Smooth muscle cell (in vitro differentiated cells): ENCODE results near the gene BDNF.

- RAMPAGE, long total RNA = no peak
Observed at GRCh38 chr11:27514438-27514942, 7.9 kb upstream of the LIN7C start.

- RAMPAGE, long total RNA = no peak
Observed at GRCh38 chr11:27699998-27701111, at the start of gene BDNF. TSS of gene BDNF (minus strand) at chr11:27700455.

DNA sequence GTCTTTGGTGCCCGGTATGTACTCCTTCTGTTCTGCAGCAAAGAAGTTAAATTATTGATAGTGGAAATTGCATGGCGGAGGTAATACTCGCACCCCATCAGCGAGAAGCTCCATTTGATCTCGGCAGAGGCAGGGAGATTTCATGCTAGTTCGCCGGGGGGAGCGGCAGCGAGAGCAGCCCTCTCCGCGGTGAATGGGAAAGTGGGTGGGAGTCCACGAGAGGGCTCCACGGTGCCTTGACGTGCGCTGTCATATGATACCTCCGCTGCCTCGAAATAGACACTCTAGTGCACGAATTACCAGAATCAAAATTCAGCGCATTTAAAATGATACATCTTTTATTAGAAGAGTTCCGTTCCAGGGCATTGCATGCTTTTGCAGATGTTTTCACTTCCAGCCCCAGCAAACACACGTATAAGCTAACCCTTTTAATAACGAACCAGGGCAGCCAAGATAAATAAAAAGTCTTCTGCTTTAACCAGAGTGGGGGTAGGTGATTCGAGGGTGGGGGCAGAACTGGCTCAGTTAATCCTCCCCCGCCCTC is 1.2 kb upstream of the BDNF start:
- RAMPAGE, long total RNA = no peak

GRCh38 chr11:27718848-27719609 is 18.8 kb upstream of the BDNF start:
- RAMPAGE, long total RNA = no peak

- RAMPAGE, long total RNA = no peak
Observed at GRCh38 chr11:28157754-28158174, 49.6 kb downstream of the METTL15 start.

- RAMPAGE, long total RNA = no peak
Observed at GRCh38 chr11:30342453-30343339, 19.8 kb downstream of the ARL14EP start.

DNA sequence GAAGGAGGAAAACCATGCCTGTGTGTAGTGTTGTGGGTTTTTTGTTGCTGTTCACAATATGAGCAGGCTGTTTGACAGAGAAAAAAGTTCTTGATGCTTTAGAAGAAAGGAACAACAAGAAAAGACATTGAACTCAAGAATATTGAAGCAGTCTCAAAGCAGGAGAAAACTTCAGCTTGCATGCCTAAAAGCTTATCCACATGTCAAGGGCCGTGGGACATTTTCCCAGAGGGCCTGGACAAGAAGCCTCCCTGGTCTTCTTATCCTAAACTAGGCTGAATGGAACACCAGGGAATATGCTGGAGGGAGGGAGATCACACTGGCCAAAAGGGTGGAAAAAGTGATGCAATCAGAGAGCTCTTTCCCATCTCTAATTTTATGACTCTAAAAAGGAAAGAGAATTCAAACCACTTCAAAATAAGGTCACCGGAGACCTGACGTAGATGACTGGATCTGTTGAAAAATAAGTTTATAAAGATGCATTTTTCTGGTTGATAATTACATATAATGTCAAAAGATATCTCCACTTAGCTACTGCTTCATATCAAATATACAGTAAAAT is 107.2 kb downstream of the MPPED2 start:
- RAMPAGE, long total RNA = no peak

DNA sequence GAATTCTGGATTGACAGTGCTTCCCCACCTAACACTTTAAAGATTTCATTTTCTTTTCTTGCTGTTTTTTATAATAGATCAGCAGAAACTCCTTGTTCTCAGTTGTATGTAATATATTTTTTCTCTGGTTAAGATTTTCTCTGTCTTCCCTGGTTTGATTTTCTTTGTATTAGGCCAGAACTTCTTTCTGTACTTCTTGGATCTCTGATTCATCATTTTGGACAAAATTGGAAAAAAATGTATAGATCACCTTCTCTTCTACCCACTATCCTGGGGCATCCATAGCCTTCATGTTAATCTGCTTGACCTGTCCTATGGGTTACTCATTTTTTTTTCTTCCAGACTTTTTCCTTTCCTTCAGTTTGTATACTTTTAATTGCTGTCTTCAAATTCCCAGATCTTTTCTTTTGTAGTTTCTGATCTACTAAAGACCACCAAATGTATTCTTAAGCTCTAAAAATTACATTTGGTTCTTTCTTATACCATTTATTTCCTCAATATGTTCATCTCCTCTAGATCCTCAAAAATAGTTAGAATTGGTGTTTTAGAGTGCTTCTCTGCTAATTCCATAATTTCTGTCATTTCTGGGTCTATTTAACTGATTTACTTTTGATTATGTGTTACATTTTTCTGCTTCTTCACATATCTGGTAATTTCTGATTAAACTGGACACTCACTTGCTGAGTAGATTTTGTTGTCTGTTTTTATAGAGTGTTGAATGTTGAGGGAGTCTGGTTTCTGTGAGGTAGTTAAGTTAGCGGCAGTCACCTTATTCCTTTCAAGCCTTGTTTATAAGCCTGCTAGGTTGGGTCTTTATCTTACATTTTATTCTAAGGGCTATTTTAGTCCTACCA is 69.5 kb downstream of the DNAJC24 start:
- RAMPAGE, long total RNA = no peak

DNA sequence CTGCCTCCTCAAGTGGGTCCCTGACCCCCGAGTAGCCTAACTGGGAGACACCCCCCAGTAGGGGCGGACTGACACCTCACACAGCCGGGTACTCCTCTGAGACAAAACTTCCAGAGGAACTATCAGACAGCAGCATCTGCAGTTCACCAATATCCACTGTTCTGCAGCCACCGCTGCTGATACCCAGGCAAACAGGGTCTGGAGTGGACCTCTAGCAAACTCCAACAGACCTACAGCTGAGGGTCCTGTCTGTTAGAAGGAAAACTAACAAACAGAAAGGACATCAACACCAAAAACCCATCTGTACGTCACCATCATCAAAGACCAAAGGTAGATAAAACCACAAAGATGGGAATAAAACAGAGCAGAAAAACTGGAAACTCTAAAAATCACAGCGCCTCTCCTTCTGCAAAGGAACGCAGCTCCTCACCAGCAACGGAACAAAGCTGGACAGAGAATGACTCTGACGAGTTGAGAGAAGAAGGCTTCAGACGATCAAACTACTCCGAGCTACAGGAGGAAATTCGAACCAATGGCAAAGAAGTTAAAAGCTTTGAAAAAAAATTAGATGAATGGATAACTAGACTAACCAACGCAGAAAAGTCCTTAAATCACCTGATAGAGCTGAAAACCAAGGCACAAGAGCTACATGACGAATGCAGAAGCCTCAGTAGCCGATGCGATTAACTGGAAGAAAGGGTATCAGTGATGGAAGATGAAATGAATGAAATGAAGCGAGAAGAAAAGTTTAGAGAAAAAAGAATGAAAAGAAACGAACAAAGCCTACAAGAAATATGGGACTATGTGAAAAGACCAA is 69.5 kb downstream of the PAX6 start:
- RAMPAGE, long total RNA = no peak

DNA sequence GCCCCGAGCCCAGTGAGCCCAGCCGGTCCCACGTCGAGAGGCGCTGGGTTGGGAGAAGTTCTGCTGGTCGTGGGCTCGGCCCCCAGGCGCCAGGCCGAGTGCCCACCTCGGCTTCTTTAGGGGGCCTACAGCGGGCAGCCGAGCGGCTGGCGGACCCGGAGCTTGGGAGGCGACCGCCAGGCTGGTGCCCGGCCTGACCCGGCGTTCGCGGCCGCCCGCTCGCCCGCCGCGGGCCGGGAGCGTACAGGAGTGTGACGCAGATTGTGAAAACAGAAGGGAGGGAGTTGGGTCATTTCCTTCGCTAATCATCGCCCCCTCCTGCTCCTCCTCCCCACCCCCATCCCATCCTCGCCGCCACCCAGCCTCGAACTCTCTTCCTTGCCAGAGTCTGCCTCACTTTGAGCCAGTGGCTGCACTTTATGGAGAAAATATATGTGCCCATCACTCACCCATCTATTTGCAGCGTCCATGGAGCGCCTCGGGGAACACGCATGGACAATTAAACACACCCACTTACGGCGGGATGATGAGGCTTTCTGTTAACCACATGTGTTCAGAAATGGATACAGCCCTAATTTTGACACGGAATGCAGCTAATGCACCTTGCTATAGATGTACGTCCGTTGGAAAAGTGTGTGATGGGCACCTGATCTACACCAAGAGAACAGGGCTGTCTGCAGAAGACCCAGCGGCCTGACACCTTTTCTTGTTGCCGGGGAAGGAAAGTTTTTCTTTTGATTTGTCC is 16.1 kb upstream of the PAX6 start:
- RAMPAGE, long total RNA = no peak

DNA sequence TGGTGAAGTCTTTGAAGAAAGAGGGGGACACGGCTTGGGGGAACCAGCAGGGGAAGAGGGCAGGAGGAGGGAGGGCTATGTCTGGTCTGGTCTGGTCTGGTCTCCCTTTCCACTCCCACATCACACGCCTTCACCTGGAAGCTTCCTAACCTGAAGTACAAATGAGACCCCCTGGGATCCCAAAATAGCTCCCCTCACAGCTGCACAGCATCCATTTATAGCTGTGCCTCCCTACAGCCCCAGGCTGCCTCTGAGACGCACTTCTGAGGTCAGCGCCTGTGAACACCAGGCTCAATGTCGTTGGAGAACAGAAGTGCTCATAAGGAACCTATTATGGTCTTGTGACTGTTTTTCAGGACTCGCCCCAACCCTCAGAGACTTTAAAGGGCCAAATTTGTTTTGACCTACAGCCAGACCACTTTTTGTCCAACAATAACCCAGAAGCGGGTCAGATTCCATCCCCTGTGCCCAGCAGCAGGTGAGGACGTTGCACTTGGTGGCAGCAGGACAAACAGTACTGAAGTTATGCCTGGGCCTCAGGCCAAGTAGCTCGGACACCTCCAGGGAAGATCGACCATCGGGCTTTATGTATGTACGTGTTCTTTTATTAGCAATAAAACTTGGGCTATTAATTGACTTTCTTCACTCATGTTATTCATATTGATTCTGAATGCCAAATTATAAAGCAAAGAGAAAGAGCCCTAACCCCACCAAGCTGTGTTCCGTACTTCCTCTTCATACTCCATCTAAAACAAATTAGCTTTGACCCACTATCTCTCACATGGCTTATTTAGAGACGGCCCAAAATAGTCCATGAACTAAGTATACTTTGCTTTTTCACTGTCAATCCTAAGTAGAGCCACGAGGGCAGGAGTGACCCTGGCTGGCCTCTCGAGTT is 92.2 kb upstream of the PAX6 start:
- RAMPAGE, long total RNA = no peak

DNA sequence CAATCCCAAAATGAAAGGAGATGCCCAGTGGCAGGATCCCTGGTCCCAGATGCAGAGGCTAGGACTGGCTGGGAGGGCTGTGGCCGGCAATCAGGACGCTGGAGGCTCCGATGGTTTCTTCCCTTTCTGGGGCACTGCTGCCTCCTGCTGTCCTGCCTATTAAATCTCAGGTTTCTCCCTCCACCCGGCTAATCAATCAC is 82.5 kb downstream of the RCN1 start:
- RAMPAGE, long total RNA = no peak

DNA sequence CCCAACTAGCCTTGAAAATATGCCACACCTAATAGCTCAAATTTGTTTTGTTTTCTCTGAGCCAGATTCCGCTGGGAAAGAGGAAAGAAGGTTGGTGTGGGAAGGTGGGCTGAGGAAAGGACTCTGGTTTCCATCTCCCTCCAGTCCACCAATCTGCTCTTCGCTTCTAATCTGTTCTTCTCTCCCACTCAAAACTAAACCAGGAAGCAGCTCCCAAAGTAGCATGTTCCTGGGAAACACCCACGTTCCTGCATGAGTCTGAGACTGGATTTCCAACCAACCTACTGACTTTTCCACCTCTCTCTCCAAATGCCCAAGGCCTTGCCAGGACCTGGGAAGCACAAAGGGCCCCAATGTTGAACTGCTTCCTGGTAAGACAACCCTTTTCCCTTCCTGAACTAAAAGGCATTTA is 110.2 kb downstream of the WT1 start:
- RAMPAGE, long total RNA = no peak

DNA sequence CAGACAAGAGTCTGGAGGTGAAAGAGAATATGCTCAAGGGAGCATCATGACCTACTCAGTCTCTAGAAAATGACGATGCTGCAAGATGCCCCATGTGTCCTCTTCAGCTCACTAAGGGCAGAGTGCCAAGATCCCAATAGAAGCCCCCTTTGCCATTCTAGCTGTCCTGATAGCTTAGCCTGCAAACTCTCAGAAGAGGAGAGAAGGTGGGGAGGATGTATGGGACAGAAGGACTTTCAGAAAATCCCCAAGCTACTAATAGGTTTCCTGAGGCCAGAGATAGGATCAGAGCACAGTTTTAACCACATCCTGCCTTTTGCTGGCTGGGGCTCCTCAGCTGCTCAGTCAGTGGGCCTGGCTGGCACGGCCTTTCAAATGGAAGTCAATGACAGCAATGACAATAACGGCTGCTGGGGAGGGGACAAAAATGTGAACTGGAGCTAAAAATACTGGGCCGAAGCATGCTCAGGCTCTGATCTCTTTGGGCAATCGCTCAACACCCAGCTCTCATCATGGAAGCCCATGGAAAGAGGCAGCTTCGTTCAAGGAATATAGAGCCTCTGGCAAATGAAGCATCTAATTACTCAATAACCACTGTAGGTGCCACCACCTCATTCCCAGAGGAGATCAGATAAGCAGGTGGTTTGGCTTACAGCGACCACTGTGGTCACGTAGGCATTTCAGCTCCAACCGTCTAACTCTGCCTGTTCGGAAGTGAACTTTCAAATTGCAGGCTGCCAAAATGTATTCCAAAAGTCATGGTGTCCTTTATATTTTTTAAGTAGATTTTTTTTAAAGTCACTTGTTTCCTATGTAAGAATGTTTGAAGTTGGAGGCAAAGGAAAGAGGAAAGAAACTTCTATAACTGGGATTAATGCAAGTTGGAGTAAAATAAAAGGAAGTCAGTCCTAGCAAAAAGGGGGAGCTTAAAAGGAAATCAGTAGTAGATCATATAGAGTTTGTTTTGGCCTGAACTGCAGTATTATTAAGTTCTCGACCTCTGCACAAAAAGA is 14.3 kb downstream of the WT1 start:
- RAMPAGE, long total RNA = no peak

DNA sequence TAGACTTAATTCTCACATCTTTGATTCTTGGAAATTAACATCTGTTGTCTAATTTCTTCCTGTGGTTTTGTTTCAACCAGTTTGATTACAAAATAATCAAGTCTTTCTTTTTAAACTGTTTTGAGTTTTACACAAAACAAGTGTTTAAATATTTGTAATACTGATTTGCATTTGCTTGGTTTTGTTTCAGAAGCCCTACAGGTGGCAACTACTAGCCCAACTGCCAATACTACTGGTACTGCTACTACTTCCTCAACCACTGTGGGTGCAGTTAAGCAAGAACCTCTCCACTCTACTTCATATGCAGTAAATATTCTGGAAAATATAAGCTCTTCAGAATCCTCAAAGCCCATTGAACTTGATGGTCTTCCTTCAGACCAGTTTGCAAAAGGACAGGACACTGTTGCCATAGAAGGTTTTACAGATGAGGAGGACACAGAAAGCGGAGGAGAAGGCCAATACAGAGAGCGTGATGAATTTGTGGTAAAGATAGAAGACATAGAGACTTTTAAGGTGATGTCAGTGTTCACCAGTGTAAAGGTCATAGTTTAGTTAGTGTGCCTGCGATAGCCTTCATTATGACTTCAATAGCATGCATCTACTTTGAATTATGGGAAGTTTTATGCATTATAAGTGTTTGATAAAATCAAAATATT is 61.2 kb downstream of the QSER1 start:
- RAMPAGE, long total RNA = no peak

DNA sequence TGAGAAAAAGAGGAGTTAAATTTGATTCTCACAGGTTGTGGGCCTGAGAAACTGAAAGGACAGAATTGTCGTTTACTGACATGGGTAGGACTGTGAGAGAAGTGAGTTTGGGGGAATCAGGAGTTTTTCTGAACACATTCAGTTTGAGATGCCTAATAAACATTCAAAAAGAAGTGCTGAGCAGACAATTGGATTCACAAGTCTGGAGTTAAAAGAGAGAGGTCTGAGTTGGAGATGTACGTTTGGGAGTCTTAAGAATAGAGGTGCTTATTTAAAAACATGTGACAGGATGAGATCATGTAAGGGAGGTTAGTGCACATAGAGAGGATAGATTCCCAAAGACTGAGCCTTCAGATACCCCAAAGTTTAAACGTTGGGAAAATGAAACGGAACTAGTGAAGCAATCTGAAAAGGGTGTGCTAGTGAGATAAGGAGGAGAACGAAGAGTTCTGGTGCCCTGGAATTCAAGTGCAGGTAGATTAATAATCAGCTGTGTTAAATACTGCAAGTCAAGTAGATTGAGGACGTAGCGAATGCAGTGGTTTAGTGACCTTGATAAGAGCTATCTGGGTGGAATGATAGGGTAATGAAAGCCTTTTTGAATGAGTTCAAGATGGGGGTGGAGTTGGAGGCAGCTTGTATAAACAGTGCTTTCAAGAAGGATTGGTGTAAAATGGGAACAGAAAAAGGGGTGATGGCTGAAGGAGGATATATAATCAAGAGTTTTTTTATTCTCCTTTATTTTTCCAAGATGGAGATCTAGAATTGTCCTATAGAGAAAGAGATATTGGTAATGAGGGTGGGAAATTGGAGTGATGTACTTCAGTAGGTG is 55.0 kb upstream of the KIAA1549L start:
- RAMPAGE, long total RNA = no peak

GRCh38 chr11:33707794-33708554 is 7.3 kb upstream of the C11orf91 start:
- RAMPAGE, long total RNA = no peak

- RAMPAGE, long total RNA = no peak
Observed at GRCh38 chr11:33735741-33736125, 490 bp downstream of the CD59 start.

- RAMPAGE, long total RNA = no peak
Observed at GRCh38 chr11:33742888-33743382, 6.7 kb upstream of the CD59 start.

DNA sequence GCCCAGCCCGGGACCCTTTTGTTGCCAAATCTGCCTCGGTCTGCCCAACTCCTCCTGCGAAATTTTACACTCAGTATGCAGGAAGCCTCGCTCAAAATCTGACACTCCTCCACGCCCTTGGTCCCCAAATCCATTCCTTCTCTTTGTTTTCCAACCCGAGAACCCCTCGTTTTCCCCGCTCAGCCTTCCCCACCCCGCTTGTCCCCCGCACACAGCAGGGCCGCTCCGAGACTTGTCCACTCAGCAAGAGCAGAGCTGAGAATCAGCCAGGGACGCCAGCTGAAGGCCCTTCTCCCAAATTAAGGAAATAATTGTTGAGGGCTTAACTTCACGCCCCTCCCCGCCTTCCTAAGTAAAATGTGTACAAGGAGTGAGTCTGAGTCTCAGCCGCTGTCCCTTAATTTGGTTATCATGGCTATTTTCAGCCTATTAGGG is 461 bp upstream of the FBXO3 start:
- RAMPAGE, long total RNA = no peak